Skeletal muscle satellite cell (primary cell): ENCODE measurements around a stretch of chr21.

- CAGE, long polyA plus RNA, result no peak
These were observed 690.4 kb downstream of the USP25 start for GRCh38 chr21:16419957-16420783.

DNA sequence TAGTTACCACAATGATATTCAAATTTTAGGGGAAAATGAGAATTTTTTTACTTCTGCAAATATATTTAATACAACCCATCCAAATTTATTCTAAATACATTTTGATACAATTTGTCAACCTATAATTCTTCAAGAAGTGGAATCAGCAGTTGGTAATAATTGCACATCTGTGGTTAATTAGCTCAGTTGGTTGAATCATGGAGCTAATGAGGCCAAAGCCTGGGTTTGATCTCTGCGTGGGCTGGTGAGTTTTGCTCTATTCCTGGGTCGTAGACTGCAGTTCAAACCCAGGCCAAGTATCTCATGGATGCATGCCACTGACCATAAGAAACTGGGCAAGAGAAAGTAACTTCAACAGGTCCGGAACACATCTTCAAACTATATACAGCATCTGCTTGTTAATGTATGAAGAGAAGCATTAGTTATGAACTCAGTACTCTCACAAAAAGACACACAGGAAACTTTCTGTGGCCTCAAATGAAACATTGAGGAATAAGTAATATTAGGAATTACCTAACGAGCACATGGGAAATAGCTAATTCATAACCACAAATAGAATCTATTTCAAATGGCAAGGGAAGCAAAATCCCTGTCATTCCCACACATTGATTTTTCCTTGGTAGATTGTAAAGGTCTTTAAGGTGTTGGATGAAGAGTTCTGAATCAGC, 779.8 kb downstream of the USP25 start:
- CAGE, long polyA plus RNA, result no peak

DNA sequence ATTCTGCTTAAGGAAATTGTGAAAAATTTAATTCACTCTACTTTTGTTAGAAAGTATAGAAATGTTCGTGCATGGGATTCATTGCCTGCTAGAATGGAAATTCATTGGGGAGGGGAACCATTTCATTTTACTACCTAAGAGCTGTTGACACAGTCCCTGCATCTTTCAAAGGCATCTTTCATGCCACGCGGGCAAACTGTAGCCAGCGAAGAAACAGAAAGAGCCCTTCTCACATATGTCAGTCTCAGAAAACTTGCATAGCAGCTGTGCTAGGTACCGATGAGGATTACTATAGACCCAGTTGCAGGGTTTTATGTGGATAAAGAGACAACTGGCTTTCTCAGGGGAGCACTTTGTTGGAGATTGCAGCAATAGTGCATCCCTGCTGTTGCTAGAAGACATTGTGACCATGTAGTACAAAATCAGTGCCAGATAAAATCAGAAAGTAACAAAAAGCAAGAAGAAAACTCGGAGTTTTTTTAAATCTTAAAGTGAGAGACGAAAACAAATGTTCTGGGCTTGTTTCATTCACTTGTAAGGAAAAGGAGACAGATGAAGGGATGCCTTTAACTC, 803.9 kb downstream of the USP25 start:
- CAGE, long polyA plus RNA, result no peak

- CAGE, long polyA plus RNA, result no peak
These were observed 807.4 kb downstream of the USP25 start for GRCh38 chr21:16536964-16537850.

GRCh38 chr21:16579742-16579941, 849.9 kb downstream of the USP25 start:
- CAGE, long polyA plus RNA, result no peak

DNA sequence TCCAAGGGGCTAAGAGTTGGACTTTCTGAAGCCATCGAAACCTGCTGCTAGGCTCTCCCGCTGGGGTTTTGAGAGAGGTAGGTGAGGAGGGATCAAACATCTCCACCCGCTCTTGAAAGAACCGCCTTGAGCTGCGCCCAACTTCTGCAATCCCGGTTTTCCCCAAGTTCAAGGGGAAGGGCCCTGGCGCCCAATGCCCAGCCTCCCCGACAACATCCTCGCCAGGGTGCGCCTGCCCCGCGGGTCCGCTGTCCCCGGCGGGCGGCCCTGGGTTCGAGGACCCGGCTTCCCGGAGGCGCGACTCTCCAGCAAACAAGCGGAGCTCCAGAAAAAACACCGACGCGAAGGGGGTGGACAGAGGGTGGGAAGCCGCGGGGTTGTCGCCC, 697 bp downstream of the BTG3 start:
- CAGE, long polyA plus RNA, result no peak

DNA sequence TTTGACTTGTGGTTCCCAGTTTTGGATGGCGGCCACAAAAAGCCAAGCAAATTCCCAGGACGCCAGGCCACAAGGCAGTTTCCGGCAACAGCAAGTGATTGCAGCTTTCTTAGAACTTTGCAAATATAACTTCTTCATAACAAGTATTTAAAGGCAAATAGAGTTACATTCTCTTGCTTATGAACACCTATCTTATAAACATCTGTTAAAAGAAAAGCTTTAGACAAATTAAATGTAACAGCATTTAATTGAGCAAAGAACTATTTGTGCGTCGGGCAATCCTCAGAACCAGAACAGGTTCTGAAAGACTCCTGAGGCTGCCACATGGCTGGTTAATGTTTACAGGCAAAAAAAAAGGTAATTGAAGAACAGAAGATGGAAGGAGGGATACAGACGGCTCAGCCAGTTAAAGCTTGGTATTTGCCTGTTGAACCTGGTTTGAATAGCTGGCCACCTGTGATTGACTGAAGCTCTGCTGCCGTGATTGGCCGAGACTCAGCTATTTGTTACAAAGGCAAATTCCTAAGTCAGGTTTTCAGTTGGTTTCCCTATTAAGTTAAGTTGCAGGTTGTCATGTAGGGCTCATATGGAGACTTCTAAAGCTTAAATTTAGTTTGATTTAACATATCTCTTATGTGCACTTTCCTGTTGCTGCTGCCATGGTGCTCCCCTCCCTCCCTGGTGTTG, 80.7 kb downstream of the C21orf91 start:
- CAGE, long polyA plus RNA, result no peak

DNA sequence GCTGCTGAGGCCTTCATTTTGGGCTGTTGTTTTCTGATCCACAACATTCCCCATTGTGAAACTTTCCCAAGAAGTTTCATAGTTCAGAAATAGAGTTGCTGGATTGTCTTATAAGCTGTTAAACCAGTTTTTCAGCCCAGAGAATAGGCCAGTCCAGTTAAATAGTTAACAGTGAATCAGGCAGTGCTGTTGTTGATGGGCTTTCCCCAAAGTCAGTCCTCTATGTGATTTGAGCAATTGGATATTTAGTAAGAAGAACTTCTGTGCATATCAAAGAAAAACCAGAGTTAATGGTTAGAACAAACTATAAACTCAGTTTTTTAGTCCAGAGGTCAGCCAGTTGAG, 76.9 kb downstream of the C21orf91 start:
- CAGE, long polyA plus RNA, result no peak

GRCh38 chr21:18759607-18759905, 356.0 kb upstream of the TMPRSS15 start:
- CAGE, long polyA plus RNA, result no peak

GRCh38 chr21:21200657-21201632, 202.7 kb downstream of the NCAM2 start:
- CAGE, long polyA plus RNA, result no peak

GRCh38 chr21:22062817-22063235, 1064.6 kb downstream of the NCAM2 start:
- CAGE, long polyA plus RNA, result no peak

- CAGE, long polyA plus RNA, result no peak
These were observed 1.2 kb downstream of the JAM2 start for GRCh38 chr21:25640187-25640712.

- CAGE, long polyA plus RNA, result no peak
These were observed 10.3 kb downstream of the ATP5PF start for GRCh38 chr21:25724324-25724846.

DNA sequence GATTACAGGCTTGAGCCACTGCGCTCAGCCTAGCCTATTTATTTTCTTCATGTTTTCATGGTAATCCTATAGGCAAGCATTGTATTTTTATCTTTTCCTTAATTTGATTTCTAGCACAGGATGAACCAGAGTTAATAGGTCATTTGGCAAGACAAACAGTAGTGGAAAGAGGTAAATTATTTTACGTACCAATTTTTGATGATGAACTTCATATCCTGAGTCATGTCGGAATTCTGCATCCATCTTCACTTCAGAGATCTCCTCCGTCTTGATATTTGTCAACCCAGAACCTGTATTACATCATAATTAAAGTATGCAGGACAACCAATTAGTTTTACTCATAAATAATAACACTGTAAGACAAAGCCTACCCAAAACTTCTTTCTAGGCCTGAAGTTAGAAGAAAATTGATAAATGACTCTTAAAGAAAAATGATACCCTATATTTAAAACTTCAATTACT, 162.6 kb downstream of the GABPA start:
- CAGE, long polyA plus RNA, result no peak

DNA sequence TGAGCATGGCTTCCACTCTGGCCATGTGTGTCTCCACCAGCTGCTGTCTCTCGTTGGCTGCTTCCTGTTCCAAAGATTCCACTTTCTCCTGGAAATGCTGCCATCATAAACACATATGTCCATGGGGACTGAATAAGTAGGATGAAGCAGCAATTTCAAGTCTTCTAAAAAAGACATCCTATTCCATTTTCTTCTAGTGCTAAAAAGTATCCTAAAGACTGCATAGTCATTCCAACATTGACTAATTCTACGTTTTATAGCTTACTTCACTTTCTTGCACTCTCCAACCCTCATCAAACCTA, 195.5 kb downstream of the APP start:
- CAGE, long polyA plus RNA, result no peak

- CAGE, long polyA plus RNA, result no peak
These were observed 63.0 kb downstream of the APP start for GRCh38 chr21:26107585-26108002.

GRCh38 chr21:26169012-26169340, 1.6 kb downstream of the APP start:
- CAGE, long polyA plus RNA, result no peak

- CAGE, long polyA plus RNA, result no peak
These were observed 49.2 kb downstream of the ADAMTS1 start for GRCh38 chr21:26795779-26796566.

DNA sequence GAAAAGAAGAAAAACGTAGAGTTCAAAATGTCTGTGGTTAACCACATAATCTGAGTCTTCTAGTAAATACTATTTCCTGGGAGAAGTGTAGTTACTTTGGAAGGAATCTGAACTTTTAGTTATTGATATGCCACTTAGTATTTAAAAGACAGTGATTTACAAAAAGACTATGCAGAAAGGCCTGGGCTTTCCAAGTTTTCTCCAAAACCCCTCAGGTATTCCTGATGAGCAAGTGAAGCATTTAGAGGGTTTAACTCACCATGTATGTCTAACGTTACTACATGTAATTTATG, 9.9 kb downstream of the ADAMTS1 start:
- CAGE, long polyA plus RNA, result no peak

GRCh38 chr21:26954618-26954926, 12.3 kb downstream of the ADAMTS5 start:
- CAGE, long polyA plus RNA, result no peak